Mammary epithelial cell (primary cell): ENCODE data around the genes CELF1, PTPMT1, C1QTNF4, OR4A47, OR5D3P and OR5AR1.

GRCh38 chr11:47415021-47415957, 6.9 kb downstream of the SLC39A13 start:
- CAGE, long polyA plus RNA, result no peak
- RRBS, result no CpG with 5 or more reads among the region's 33 CpGs

GRCh38 chr11:47464411-47465076, 15.6 kb upstream of the RAPSN start:
- CAGE, long polyA plus RNA, result no peak
- RRBS, result no CpG with 5 or more reads among the region's 9 CpGs

GRCh38 chr11:47470188-47471354, 21.6 kb upstream of the RAPSN start:
- CAGE, long polyA plus RNA, result no peak
- RRBS, result 100% methylated on average over 2 of the region's 11 CpGs

DNA sequence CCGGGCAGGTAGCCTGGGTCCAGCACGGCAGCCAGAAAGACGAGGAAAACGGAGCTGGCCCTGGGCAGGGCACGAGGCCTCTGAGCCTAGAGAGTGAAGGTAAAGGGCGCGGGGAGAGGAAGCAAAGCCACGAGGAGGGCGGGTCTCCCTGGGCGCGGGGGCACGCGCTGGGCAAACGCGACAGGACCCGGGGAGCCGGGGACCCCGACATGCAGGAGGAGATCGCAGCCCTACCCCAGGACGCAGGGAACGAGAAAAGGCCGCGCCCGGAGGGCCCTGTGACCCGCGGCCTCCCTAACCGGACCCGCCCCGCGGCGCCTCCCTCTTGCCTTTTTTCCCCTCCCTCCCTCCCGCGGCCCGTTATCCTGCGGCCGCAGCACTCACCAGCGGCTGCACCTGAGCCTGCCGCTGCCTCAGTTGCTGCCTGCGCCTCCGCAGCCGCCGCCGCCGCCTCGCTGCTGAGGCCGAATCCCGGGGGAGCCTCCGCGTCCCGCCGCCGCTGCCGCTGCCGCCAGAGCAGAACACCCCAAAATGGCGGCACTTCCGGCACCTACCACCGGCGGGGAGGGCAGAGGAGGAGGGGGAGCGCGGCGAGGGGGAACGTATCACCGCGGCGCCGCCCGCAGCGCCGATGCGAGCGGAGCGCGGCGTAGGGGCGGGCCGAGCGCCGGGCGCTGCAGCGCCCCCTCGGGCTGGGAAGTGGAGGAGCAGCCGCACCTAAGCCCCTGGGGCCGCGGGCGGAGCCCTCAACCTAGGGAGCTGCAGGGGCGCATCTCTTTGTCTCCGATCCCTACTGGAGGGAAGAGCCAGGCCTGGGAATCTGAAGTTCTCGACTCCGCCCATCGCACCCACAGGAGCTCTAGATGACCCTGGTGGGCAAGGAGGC, at the start of gene CELF1:
Gene CELF1 (minus strand): TSS at position 525 of the 886 bp plus-strand sequence.
- CAGE, long polyA plus RNA, result no peak
- RRBS, result 2% methylated on average over 22 of the region's 90 CpGs

DNA sequence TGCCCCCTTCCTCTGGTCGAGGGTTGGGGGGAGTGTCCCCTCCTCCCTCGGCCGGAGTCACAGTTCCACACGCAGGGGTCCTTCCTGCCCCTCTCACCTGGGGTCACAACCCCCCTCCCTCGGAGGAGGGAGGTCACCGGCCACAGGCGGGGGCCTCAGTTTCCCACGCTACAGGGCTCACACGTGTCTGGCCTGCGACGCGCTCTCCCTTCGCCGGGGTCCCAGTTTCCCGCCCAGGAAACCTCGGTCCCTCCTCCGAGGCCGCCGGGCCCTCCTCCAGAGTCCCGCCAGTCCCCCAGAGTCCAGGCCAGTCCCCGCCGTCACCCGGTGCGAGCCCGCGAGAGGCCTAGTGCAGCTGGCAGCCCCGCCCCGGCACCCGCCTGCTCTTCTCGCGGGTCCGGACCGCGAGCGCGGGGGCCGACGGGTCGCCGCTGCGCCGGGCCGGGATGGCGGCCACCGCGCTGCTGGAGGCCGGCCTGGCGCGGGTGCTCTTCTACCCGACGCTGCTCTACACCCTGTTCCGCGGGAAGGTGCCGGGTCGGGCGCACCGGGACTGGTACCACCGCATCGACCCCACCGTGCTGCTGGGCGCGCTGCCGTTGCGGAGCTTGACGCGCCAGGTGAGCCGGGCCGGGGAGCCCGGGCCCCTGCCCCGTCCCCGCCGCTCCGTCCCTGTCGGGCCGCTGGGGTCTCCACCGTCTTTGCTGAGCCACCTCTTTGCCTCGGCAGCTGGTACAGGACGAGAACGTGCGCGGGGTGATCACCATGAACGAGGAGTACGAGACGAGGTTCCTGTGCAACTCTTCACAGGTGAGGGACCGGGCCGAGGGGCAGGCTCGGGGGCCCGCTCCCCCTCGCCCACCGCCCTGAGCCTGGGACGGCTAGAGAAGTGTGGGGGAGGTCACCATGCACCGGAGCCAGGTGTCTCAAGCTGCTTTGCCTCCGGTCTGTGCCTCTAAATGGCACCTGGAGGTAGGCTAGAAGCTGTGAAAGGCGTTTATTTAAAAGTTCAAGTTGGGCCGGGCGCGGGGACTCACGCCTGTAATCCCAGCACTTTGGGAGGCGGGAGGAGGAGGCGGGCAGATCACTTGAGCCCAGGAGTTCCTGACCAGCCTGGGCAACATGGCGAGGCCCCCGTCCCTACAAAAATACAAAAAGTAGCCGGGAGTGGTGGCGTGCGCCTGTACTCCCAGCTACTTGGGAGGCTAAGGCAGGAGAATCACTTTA, at the start of gene PTPMT1:
Gene PTPMT1 (plus strand): TSS at position 423 of the 1,227 bp plus-strand sequence.
- CAGE, long polyA plus RNA, result no peak
- RRBS, result 2% methylated on average over 63 of the region's 105 CpGs

GRCh38 chr11:47593900-47594805, at the start of gene C1QTNF4:
Gene C1QTNF4, minus strand, starts transcription at chr11:47594411.
- CAGE, long polyA plus RNA, result no peak
- RRBS, result 3% methylated on average over 18 of the region's 48 CpGs

GRCh38 chr11:47738953-47739617, 23.9 kb upstream of the AGBL2 start:
- CAGE, long polyA plus RNA, result no peak
- RRBS, result no CpG with 5 or more reads among the region's 7 CpGs

DNA sequence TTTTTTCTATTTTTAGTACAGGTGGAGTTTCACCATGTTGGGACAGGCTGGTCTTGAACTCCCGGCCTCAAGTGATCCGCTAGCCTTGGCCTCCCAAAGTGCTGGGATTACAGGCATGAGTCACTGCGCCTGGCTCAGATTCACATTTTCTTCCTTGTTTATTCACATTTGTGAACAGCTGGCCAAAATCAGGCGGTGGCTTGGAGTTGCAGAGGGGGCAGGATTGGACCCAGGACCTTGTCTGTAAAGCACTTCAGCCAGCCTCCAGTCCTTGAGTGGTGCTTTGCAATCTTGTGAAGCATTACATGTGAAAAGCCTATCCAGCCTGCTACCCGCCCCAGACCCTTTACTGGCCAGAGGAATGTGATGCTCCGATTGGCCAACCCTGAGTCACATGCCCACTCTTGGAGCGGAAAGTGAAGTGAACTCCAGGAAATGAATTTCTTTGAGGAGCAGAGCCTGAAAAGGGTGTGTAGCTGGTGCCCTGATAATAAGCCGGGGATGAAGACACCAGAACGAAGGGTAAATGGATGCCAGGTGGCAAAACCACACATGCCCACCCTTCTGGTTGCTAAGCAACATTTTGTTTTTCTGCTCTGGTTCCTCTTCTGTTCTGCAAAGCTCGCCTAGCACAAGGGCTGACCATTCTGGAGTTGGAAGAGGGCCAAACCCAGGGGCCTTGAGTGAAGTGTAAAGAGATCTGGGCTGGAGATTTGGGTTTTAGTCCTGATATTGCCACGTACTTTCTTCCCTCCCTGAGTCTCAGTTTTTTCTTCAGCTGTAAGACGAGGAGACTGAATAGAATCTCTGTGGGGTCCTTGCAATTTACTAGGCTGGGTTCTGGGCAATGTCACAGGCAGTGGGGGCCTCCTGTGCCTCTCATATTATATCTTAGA, 62.4 kb upstream of the PTPRJ start:
- CAGE, long polyA plus RNA, result no peak
- RRBS, result no CpG with 5 or more reads among the region's 12 CpGs

GRCh38 chr11:47920305-47920907, 60.0 kb upstream of the PTPRJ start:
- CAGE, long polyA plus RNA, result no peak
- RRBS, result no CpG with 5 or more reads among the region's 6 CpGs

GRCh38 chr11:48017082-48017534, 36.7 kb downstream of the PTPRJ start:
- CAGE, long polyA plus RNA, result no peak

GRCh38 chr11:48024385-48025104, 44.2 kb downstream of the PTPRJ start:
- CAGE, long polyA plus RNA, result no peak
- RRBS, result no CpG with 5 or more reads among the region's 10 CpGs

DNA sequence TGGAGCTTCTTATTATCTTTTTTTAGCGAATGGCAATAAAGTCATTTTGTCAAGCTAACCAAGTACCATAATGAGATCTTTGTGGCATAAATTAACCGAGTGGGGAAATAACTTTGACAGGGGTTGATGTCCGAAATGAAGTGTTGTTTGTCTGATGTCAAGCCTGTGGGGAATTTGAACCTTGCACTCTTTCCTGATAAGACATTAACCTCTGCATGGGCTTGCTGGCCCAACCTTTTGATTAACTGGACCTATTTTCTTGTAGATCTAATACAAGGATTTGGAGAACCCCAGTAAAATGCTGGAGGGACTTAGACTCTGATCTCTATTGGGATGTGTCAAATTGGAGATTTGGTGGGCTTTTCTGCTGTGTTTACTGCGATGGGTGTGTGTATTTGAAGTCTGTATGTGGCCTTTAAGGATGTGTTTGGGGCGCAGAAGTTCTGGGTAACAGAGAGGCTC, 114.0 kb downstream of the PTPRJ start:
- CAGE, long polyA plus RNA, result no peak
- RRBS, result no CpG with 5 or more reads among the region's 5 CpGs

GRCh38 chr11:48488463-48489022, at the start of gene OR4A47:
Gene OR4A47, plus strand, starts transcription at chr11:48488793.
- CAGE, long polyA plus RNA, result no peak
- RRBS, result no CpG with 5 or more reads among the region's 1 CpG

DNA sequence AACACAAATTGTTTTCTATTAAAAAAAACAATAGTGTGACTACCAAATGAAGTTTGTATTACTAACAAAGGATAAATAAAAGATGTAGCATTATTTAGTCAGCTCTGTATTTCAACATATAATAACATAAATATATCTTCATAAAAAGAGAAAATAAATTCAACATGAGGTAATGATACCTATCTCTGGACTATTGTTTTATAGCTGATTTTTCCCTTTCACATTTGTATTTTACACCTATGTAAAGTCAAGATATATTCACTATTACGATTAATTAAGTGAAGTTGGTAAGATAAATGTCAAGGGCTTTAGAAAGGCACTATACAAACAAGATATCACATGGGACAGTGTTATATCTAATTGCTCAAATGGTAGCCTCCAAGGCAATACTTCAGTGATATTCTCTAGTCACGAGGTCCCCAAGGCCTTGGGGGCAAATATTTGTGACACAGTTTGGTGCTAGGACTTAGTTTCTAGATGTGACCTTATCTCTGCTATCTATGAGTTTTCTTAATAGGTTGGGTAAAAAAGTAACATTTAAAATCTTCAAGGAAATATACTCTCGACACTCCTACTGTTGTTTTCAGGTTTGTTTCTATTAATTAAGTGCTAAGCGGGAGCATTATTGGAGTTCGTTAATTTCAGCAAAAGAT, at the start of gene OR5D3P:
Gene OR5D3P (plus strand): TSS at position 414 of the 653 bp plus-strand sequence.
- CAGE, long polyA plus RNA, result no peak
- RRBS, result no CpG with 5 or more reads among the region's 5 CpGs

- CAGE, long polyA plus RNA, result no peak
- RRBS, result no CpG with 5 or more reads among the region's 2 CpGs
Measured at GRCh38 chr11:55955227-55955664, 14.5 kb downstream of the OR10AG1 start.

DNA sequence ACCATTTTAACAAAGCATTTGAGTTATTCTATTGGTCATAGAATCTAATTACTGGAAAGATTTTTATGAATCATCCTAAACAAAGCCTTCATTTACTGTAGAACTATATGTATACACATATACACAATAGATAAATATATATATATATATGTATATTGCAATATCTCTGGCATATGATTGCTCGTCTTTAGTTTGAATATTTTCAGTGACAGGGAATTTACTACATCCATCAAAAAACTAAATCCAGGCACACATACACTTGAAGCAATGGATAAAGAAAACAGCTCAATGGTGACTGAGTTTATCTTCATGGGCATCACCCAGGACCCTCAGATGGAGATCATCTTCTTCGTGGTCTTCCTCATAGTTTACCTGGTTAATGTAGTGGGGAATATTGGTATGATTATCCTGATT, at the start of gene OR5AR1:
Gene OR5AR1 (plus strand): TSS at position 268 of the 414 bp plus-strand sequence.
- CAGE, long polyA plus RNA, result no peak
- RRBS, result no CpG with 5 or more reads among the region's 2 CpGs

GRCh38 chr11:57305280-57305877, 19.4 kb downstream of the TNKS1BP1 start:
- CAGE, long polyA plus RNA, result no peak
- RRBS, result no CpG with 5 or more reads among the region's 11 CpGs

GRCh38 chr11:57429810-57430523, 3.0 kb upstream of the SLC43A3 start:
- CAGE, long polyA plus RNA, result no peak
- RRBS, result no CpG with 5 or more reads among the region's 7 CpGs

DNA sequence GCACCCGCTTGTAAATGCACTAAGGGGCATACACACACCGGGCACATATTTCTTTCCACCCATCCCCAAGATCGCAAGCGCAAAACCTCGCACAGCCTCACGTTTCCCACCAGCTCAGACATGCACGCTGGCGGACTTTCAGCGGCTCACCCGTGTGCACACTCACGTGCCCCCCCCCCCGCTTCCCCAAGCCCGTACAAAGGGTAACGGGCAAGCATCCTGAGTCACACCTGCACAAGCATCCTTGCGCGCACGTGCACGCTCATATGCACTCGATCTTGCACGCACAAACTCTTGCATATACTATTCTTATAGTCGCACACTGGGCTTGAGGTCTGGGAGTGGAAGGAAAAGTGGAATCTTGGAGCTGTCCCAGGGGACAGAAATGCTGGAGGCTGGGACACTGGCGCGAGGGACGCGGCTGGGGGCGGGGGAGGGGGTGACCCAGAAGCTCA, 523 bp upstream of the RTN4RL2 start:
- CAGE, long polyA plus RNA, result no peak
- RRBS, result 2% methylated on average over 2 of the region's 26 CpGs

- CAGE, long polyA plus RNA, result no peak
- RRBS, result 2% methylated on average over 5 of the region's 40 CpGs
Measured at GRCh38 chr11:57666723-57667589, 958 bp upstream of the ZDHHC5 start.